ENCODE measurements around a stretch of chr1.

- RRBS: no CpG with 5 or more reads among the region's 21 CpGs
These were observed 954 bp downstream of the PHACTR4 start for GRCh38 chr1:28370405-28370982.

DNA sequence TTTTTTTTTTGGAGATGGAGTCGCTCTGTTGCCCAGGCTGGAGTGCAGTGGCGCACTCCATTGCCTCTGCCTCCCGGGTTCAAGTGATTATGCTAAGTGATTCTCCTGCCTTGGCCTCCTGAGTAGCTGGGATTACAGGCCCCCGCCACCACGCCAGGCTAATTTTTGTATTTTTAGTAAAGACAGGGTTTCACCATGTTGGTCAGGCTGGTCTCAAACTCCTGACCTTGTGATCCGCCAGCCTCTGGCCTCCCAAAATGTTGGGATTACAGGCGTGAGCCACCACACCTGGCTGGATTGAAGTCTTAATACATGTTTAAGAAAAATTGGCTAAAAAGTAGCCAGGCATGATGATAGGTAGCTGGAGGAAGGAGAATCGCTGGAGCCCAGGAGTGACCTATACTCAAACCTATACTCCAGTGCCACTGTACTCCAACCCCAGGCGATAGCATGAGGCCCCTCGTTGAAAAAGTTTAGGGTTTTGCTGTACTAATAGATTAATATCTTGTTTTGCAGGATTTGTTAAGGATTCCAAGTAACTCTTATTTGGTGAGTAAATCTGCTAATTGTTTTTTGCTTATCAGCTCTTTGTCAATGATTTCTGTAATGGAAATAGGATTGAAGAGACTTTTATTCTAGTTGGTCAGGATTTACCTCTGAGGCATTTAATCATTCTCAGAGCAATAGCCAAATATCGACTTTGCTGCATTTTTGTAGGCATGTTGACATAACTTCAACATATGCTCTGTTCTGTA, 1.9 kb downstream of the RCC1 start:
- RRBS: no CpG with 5 or more reads among the region's 11 CpGs

- RRBS: 2% methylated on average over 48 of the region's 104 CpGs
These were observed 12.1 kb downstream of the RCC1 start for GRCh38 chr1:28517530-28518777.

DNA sequence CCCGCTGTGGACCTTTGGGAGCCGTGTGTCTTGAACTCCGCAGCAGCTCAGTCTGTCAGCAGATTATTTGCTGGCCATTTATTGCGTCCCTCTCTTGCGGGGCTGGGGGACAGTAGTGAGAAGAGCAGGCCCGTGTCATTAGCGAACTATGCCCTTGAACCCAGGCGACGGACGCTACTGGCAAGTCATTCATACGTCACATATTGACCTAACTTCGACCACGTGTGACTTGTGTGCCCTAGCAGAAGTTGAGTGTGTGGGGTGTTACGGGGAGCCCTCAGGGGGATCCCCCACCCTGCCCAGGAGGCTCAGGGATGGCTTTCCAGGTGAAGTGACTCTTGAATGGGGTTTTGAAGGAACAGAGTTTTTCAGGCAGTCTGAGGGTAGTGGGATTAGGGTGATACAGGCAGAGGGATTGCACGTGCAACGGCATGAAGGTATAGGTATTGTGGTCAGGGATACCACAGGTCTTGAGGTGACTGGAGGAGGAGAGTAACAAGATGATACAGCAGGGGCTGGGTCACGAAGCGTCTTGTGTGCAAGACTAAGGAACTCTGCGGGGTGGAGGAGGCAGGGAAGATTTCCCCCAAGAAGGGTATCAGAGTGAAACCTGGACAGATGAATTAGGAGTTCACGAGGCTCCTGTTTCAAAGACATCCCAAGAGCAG, 13.1 kb downstream of the RCC1 start:
- RRBS: no CpG with 5 or more reads among the region's 20 CpGs

GRCh38 chr1:28644030-28644583, 1.2 kb upstream of the TAF12 start:
- RRBS: no CpG with 5 or more reads among the region's 6 CpGs

- RRBS: 3% methylated on average over 3 of the region's 15 CpGs
These were observed 731 bp downstream of the GMEB1 start for GRCh38 chr1:28669309-28669721.

DNA sequence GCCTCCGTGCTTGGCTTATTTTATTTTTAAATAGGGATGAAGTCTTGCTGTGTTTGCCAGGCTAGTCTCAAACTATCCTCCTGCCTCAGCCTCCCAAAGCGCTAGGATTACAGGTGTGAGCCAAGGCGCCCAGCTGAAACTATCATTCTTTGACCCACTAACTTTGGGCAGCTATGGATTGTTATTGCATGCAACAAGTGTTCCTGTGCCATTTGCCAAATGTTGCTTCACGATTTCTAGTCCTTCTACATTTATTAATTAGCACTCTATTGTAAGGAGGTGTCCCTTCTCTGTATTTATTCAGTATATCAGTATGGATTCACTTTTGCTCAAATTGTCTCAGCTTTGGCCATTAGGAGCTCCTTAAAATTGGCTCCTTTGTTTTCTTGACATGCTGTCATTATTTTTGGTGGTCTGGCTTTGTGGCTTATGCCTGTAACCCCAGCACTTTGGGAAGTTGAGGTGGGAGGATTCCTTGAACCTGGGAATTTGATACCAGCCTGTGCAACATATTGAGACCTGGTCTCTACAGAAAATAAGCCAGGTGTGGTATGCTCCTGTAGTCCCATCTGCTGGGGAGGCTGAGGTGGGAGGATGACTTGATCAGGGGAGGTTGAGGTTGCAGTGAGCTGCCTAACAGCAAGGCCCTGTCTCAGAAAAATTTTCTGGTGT, 36.5 kb downstream of the YTHDF2 start:
- RRBS: no CpG with 5 or more reads among the region's 4 CpGs

- RRBS: 89% methylated on average over 2 of the region's 13 CpGs
These were observed 32.3 kb upstream of the EPB41 start for GRCh38 chr1:28881974-28882634.

- RRBS: no CpG with 5 or more reads among the region's 8 CpGs
These were observed 20.8 kb upstream of the EPB41 start for GRCh38 chr1:28893490-28894127.

GRCh38 chr1:28965491-28965933, 51.1 kb downstream of the EPB41 start:
- RRBS: no CpG with 5 or more reads among the region's 3 CpGs

GRCh38 chr1:28982377-28982757, 68.0 kb downstream of the EPB41 start:
- RRBS: no CpG with 5 or more reads among the region's 7 CpGs

DNA sequence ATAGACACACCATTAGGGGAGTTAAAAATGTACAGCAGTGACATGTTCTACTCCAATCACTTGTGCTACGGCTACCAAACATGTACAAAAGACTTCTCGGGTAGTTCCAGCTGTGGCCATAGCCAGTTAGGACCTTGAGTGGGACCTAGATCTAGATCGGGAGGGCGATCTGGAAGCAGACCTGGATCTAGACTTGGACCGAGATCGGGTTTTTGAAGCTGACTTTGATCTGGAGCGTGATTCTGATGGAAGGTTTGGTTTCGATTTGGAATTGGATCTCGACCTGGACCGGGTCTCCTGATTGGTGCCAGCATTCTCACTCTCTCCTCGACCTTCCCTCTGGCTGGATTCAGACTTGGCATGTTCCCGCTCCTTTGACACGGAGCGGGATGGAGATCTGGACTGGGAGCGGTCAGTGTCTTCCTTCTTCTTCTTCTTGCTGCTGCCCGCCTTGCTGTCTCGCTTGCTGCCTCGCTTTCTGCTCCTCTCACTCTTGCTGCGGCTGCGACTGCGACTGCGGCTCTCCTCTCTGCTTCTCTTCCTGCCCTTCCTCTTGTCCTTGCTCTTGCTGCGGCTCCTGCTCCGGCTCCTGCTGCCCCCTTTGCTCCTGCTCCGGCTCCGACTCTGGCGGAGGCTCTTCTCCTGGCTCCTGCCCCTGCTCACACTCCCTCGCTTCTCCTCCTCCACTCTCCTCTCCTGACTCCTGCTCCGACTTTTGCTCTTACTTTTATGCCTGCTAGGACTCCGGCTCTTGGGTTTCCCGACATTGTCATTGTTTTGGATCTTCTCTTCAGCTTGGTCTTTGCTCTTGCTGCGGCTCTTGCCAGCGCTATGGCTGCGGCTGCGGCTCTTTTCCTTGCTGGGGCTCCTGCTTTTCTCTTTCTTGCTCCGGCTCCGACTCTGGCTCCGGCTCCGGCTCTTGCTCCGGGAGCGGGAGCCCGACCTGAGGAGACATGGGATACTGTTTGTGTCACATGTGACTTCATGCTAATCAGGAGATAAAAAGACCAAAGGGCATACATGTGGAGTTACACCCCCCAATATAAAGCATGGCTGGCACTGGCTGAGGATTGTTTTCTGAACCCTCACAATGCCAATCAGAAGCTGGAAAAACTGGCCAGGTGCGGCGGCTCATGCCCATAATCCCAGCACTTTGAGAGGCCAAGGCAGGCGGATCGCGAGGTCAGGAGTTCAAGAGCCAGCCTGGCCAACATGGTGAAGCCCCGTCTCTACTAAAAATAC, 25.0 kb upstream of the TMEM200B start:
- RRBS: no CpG with 5 or more reads among the region's 48 CpGs

GRCh38 chr1:29165430-29166227, 16.1 kb downstream of the SRSF4 start:
- RRBS: no CpG with 5 or more reads among the region's 6 CpGs

DNA sequence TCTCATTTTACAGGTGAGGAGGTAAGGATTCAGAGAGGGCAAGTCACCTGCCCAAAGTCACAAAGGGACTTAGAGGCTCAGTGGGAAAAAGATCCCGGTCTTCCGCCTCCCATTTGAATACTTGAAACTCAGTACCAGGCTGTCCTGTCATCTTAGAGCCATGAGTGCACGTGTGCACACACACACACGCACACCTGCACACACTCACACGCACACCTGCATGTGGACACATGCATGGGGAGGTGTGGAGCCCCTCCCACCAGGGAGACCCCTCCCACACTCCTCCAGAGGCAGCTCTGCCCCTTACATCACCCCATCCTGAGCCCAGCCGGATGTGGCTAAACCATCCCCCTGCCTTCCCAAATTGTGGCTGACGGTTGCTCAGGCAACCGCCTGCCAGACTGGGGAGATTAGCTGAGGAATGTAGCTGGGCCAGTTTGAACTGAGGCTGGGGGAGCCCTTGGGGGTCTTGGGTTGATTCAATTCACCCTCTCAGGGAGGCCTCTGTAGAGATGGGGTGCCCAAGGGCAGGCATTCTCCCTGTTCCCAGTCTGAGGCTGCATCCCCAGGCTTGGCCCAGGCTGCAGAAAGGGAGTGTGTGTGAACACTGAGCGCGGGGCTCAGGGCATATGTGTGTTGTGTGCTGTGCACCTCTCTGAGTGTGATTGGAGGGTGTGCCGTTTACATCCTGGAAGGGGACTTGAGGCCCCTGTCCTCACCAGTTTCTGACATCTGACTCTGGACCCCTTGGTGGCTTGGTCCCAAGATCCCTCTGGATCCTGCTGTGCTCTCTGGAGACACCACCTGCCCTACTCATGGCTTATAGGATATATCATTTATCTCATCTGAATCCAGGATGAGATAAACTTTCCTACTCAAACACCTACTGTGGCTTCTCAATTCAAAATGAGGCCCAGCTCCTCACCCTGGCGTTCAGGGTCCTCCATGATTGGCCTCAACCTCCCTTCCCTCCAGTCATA, 13.0 kb downstream of the PTPRU start:
- RRBS: no CpG with 5 or more reads among the region's 12 CpGs

DNA sequence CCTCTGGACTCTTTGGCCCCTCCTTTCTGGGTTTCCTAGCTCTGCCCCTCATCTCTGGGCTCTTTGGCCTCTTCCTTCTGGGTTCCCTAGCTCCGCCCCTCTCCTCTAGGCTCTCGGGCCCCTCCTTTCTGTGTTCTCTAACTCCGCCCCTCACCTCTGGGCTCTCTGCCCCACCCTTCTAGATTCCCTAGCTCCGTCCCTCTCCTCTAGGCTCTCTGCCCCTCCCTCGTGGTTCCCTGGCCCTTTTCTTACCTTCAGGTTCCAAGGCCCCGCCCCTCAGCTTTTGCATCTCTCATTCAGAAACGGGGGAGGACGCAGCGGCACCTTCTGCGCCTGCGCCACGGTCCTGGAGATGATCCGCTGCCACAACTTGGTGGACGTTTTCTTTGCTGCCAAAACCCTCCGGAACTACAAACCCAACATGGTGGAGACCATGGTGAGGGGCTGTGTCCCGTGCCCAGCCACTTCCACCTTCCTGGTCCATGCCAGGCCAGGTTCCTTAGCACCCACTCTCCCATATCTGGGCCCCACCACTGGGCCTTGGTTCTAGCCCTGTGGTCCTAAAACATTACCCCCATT, 88.7 kb downstream of the PTPRU start:
- RRBS: no CpG with 5 or more reads among the region's 16 CpGs

GRCh38 chr1:29984985-29985790, 738.2 kb downstream of the MATN1 start:
- RRBS: no CpG with 5 or more reads among the region's 9 CpGs

GRCh38 chr1:30083820-30084426, 639.5 kb downstream of the MATN1 start:
- RRBS: no CpG with 5 or more reads among the region's 10 CpGs

GRCh38 chr1:30720151-30720839, 3.1 kb downstream of the MATN1 start:
- RRBS: no CpG with 5 or more reads among the region's 11 CpGs

GRCh38 chr1:30731512-30732205, 8.3 kb upstream of the MATN1 start:
- RRBS: no CpG with 5 or more reads among the region's 12 CpGs

DNA sequence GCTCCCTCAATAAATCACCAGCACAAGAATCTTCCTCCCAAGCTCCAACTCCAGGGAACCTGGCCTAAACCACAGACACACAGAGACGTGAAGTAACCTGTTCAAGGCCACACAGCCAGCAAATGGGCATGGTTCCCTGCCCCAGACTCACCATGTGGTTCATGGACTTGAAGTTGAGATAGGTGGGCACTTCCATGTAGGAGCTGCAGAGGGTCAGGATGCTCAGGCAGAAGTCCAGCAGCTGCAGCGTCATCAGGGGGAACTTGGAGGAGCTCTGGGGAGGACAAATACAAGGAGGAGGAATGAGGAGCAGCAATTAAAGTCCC, 15.4 kb upstream of the MATN1 start:
- RRBS: no CpG with 5 or more reads among the region's 2 CpGs